Heart (tissue), 3 donors: ENCODE measurements around a stretch of chr11.

GRCh38 chr11:11978808-11979671, 29.4 kb downstream of the DKK3 start:
- RAMPAGE, long total RNA, 2 experiments: no peak in any of the 2 experiments

GRCh38 chr11:12008821-12009621, 595 bp upstream of the DKK3 start:
- RAMPAGE, long total RNA, 2 experiments: start-site peak on the plus strand in 1 of 2 experiments, at chr11:12009492-12009532 at its widest, 6 reads per replicate; start-site peak on the minus strand in 1 of 2 experiments, at chr11:12008891-12009061 at its widest, 1,361 reads per replicate

DNA sequence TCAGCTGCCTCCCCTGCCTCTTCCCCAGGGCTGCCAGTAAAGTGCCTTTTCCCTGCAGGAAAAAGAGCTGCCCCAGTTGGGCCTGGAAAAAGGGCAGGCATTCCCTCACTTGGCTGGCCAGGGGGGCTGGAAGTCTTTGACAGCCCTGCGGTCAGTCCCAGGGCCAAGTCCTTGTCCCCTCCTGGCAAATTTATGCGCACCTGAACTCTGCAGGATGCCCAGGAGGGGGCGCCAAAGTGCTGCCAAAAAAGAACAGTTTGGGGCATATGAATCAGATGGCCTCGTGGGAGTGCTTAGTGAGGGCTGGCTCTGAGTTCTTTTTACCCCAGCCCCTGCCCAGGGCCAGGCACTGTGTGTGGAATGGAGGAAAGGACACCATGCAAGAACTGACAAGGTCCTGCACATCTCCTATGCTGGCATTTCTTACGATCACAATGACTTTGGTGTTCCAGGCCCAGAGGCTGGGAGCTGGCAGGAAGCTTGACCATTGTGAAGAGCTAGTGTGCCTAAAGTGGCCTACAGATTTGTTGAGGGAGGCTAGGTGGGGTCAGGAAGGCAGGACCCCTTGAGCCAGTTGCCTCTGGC, 39.0 kb upstream of the DKK3 start:
- RAMPAGE, long total RNA, 2 experiments: no peak in any of the 2 experiments

GRCh38 chr11:12066645-12067568, 43.5 kb upstream of the MICAL2 start:
- RAMPAGE, long total RNA, 2 experiments: no peak in any of the 2 experiments

- RAMPAGE, long total RNA, 2 experiments: no peak in any of the 2 experiments
Observed at GRCh38 chr11:12090430-12091324, 19.7 kb upstream of the MICAL2 start.

DNA sequence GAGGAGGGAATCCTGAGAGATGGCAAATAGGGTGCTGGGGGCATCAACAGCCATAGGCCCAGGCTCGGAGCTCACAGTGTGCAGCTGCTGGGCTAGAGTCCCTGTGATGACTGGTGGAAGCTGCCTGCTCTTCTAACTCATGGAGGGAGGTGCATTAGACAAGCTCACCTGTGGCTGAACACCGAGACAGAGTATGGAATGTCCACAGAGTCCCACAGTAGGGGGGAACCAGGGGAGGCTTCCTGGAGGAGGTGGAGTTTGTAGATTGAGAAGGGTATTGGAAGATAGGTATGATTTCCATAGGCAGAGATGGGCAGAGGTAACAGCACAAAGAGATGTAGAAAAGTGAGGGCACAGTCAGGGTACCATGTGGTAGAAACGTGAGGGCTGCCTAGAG, 9.9 kb downstream of the MICAL2 start:
- RAMPAGE, long total RNA, 2 experiments: no peak in any of the 2 experiments

DNA sequence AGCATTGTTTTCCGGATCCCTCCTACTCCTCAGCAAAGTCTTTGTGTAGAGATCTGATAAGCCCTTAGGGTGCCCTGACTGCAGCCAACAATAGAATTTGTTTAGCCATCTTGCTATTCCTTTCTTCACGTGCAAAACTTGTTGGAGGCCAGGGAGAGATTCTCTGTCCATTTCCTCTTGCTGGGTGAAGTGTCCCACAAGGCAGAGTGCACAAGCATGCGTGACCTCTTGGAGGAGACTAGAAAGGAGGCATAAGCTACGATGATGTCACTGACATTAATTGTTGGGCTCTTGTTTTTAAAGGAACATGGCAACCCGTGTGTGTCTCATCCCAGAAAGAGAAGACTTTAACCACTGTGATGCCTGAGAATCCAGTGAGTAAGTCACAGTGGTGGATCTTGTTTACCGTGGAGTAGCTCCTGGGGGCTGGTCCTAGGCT, 27.7 kb downstream of the MICAL2 start:
- RAMPAGE, long total RNA, 2 experiments: no peak in any of the 2 experiments

GRCh38 chr11:12163168-12164055, 53.0 kb downstream of the MICAL2 start:
- RAMPAGE, long total RNA, 2 experiments: no peak in any of the 2 experiments

- RAMPAGE, long total RNA, 2 experiments: no peak in any of the 2 experiments
Observed at GRCh38 chr11:12170917-12171290, 60.5 kb downstream of the MICAL2 start.

GRCh38 chr11:12241039-12241830, 130.8 kb downstream of the MICAL2 start:
- RAMPAGE, long total RNA, 2 experiments: no peak in any of the 2 experiments

DNA sequence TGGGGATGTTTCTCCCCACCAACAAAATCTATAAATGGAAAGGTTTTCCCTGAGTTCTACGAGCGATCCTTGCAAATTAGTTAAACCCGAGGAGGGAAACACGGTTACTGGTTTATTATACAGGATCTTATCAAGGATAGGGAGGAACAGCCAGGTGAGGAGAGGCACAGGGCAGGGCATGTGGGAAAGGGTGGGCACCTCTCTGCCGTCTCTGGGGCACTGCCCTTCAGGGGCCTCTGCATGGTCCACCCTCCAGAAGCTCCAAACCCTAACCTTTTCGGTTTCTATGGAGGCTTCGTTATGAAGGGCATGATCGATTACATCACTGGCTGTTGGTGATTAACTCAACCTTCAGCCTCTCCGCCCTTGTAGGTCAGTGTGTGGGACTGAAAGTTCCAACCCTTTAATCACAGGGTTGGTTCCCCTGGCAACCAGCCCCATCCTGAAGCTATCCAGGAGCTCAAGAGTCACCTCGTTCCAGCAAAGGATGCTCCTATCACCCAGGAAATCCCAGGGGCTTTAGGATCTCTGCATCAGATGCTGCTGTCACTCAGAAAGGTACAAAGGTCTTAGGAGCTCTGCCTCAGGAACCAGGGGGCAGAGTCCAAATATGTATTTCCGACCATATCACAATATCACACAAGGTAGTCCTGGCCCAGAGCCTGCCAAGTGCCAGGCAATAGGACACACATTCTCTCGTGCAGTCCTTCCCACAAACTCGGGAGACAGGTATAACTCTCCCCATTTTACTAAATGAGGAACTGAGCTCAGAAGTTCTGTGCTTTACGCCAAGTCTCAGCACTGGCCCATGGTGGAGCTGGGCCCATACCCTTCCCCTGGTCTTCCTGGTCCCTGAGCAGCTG, 123.6 kb upstream of the PARVA start:
- RAMPAGE, long total RNA, 2 experiments: no peak in any of the 2 experiments

DNA sequence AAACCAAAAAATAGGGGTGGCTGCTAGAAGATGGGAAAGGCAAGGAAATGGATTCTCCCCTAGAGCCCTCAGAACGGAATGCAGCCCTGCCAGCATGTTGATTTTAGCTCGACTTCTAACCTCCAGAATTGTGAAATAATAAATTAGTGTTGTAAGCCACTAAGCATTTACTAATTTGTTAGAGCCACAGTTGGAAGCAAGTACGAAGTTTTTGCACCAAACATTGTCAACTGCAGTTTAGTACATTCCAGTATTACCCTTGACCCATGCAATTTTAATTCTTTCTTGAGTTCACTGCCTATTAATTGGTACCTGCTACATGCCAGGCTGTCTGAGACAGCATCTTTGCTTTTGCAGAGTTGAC, 32.2 kb downstream of the PARVA start:
- RAMPAGE, long total RNA, 2 experiments: no peak in any of the 2 experiments

GRCh38 chr11:12411783-12412788, 34.7 kb downstream of the PARVA start:
- RAMPAGE, long total RNA, 2 experiments: no peak in any of the 2 experiments

DNA sequence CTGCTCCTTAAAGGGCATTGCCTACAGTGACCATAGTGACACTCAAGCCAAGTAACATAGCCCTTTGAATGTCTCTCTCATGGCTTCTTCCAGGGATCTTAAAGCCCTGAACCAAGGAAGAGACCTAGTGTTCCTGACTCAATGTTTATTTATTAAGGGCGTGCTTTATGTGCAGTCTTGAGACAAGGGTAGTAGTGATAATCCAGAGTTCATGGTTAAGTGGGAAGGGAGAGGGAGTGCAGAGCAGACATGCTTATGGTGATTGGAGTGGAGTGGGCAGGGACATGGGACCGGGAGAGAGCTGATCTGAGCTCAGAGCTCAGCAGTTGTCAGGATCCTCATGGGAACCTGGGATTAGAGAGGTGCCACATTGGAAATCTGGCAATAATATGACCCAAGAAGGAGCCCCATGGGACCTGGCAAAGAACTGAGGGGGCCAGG, 125.8 kb downstream of the PARVA start:
- RAMPAGE, long total RNA, 2 experiments: no peak in any of the 2 experiments

- RAMPAGE, long total RNA, 2 experiments: no peak in any of the 2 experiments
Observed at GRCh38 chr11:12723530-12724214, 49.5 kb downstream of the TEAD1 start.

GRCh38 chr11:12764111-12765106, 90.2 kb downstream of the TEAD1 start:
- RAMPAGE, long total RNA, 2 experiments: no peak in any of the 2 experiments

- RAMPAGE, long total RNA, 2 experiments: no peak in any of the 2 experiments
Observed at GRCh38 chr11:12765319-12766087, 91.3 kb downstream of the TEAD1 start.

GRCh38 chr11:12767024-12767345, 92.8 kb downstream of the TEAD1 start:
- RAMPAGE, long total RNA, 2 experiments: no peak in any of the 2 experiments

DNA sequence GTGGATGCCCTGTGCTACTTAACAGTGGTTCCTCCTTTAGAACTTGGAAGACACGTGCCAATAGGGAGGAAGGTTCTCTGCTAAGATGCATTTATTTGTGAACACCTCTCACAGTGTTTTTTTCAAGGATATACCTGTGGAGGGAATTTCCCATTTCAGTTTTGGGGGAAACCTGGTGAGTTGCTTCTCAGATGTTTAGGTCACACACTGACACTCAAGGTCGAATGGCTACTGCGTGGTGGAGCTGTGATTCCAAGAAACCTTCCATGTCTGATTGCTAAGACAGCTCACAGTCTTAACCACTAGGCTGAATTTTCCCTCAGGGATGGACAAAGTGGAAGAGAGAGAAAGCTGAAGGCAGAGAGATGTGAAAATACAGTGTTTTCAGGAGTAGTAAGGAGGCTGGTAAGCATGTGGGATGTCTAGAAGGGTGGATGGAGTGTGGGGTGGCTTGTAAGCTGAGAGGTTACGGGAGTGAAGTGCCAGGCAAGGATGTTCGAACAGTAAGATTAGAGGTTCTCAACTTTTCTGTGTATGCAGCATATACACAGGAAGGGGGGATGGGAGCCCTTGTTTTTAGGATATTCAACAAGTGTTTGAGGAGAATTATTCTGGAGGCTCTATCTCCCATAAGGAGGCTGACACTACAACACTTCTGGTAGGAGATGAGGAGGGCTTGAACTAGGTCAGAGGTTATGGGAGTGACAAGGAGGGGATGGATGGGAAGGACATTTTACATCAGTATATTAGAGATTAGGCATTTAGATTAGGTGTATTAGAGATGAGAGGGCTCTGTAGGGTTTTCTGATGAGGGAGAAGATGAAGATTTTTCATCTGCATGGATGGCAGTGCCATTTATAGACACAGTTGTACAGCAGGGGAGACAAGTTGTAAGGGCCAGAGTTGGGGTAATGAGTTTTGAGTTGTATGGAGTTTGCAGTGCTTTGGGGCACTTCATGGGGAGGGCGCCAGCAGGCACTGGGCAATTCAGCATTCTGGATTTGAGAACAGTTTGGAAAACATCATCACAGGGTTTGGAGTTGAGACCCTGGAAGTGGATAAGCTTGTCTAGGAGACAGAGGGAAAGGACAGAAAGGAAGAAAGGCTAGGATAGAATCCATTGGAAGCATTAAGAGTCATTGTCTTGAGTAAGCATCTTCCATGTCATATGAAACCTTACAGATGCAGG, 109.6 kb downstream of the TEAD1 start:
- RAMPAGE, long total RNA, 2 experiments: no peak in any of the 2 experiments

DNA sequence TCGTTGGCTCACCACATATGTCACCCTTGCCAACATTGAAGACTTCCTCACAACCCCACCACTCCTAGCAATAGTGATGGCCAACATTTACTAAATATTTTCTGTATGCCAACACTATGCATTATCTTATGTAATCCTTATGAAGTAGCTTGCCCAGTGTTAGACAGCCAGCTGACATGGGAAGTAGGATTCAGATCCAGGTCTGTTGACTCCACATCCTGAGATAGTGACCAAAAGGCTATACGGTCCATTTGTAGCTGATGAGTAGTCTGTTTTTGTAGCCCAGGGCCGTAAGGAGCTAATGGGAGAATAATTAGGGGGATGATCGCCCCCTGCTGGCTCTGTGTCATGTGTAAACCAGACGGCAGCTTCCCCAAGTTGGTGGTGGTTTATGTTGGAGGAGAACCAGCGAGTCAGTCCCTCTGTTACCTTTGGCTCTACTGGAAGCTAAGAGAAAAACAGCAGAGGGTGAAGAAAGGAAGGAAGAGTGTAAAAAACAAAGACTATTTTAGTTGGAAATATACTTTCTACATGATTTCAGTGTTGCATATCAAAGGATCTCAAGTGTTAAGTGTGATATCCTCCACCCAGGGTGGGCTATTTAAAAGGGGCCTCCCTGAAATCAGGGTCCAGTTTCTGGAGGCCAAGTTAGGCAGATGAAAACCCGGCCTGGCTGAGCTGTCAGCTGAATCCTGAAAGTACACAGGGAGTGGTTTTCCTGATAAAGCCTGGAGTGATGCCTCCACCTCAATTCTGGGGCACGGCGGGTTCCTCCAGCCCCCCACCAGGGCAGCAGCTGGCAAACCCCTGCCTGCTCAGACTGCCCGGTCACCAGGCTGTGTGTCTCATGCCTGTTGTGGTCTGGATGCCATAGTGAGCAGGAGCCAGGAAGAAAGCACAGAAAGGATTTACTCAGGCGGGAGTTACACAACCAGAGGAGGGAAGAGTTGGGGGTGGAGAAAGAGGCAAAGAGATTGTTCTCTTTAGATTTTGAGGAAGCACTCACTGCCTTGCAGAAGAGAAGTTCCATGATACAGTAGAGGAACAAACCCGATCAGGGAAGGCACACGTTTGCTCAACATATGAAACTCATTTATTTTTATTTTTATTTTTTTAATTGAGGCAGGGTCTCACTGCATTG, 120.1 kb upstream of the RASSF10 start:
- RAMPAGE, long total RNA, 2 experiments: no peak in any of the 2 experiments